Mesenchymal stem cell of adipose (primary cell): ENCODE measurements around a stretch of chr12.

DNA sequence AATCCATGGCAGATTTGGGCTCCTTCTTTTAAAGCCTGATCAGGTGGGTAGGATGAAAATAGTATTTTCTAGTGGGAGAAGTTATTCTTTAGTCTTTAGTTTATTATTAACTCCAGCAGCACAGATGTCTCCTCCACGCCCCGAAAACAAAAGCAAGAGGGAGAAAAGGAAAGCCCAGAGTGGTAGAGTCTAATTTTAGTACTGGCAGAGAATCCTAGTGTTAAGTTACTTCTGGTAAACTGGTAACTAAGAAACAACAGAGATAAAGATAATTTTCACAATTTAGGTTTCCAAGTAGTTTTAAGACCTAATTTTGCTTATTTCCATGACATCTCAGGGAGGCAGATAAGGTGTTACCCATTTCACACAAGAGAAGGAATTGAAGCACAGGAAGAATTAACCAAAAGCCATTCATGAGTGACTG lies 16.3 kb downstream of the ATP5MC2 start:
- CAGE, long polyA plus RNA: no peak

DNA sequence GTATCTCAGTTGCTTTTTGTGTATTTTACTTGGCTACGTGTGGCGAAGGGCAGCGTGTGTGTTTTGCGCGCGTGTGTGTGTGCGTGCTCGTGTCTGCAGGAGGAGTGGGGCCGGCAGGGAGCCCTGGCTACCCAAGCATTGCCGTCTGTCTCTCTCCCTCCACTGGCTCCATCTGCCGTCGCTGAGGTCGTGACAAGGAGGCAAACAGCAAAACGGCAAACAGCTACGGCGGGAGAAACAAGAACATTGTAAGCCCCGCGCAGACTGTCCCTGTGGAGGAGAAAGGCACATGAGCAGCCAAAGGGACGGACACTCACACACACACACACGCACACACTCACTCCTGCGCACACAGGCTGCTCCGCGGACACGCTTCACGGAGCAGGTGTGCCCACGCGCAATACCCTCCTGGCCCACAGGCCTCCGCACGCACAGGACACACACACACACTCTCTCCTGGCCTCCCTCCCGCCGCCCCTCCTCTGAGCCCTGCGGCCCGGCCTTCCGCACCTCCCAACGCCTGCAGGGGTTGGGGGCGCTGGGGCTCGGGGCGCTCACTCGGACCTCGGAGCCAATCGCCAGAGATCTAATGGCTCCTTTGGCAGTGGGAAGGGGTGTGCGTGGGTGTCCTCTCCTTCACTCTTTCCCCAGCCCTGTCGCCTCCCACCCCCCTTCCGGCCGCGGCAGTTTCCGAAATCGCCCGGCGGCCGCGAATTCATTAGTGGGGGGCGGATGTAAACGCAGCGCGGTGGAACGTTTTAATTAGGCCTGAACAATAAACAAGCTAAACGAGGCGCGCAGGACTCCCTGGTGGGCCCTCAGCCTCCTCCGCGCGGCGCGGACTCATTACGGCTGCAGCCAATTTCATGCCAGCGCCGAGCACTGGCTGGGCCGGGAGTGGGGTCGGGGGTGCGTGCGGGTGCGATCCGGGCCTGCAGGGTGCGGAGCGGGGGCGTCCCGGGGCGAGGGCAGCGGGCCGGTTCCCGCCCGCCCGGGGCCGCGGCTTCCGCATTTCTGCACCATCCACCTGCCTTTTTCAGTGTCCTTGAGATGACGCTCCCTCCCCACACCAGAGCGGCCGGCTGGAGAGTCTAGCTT lies 23.8 kb upstream of the CALCOCO1 start:
- CAGE, long polyA plus RNA: no peak

DNA sequence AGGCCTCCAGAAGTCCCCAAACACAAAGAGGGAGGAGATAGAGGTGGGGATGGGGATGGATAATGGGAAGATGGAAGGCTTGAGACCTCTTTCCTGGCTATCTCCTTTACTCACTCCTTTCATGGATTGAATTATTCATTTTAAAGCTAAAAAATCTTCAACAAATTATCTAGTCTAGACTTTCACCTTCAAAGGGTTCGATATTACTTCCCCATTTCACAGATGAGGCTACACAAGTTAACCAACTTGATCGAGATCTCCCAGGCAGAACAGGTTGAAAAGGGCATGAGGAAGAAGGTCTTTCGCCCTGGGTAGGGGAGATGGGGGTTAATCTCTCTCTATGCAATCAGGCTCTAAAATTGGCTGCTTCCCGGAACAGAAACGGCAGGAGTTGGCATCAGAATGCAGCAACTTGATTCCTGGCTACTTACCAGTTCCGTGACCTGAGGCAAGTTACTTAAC lies 26.8 kb upstream of the CALCOCO1 start:
- CAGE, long polyA plus RNA: no peak

- CAGE, long polyA plus RNA: no peak
Measured at GRCh38 chr12:53868376-53868888, 70.2 kb upstream of the HOXC13 start.

GRCh38 chr12:53961388-53962072 lies 6.8 kb downstream of the HOXC12 start:
- CAGE, long polyA plus RNA: no peak

DNA sequence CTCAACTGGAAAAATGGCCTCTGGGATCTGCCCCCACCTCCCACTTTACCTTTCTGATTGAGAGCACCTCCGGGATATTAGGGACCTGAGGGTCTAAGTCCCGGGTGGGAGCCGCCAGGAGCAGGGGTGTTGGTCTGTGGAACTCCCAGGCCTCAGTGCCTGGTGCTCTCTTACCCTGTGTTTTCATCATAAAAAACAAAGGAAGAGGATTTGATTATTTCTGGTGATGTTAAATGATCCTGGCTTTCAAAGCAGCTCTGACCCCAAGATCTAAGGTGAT lies 5.8 kb upstream of the HOXC11 start:
- CAGE, long polyA plus RNA: no peak

- CAGE, long polyA plus RNA: no peak
Measured at GRCh38 chr12:53967500-53967920, 5.4 kb upstream of the HOXC11 start.

DNA sequence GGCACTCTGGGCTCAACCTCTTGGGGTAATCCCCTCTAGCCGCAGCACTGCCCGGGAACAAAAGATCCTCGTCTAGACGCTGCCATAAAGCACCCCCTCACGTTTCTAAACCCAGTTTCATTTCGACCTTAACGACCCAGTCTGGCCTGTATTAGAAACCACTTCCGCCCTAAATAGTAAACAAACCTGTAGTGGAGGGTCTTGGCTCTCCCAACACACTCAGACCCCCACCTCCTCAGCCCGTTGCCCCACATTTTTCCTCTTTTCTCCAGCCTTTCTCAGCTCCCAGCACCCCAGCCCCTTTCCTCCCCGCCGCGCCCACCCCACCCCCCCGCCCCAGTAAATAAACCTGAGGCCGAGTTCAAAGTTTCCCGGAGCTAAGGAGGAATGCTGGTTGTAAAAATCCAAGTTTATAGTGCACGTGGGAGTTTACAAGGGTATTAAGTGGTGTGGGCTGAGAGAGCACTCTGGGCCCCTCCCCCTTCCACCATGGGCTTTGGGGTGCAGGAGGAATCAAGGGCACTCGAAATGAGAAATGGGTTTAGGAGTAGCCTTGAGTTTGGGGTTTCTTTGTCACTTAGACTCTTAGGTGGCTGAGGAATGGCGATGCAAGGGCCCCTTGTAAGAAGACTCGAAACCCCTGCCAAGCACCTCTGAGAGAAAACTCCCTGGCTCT lies 5.4 kb downstream of the HOXC11 start:
- CAGE, long polyA plus RNA: no peak

DNA sequence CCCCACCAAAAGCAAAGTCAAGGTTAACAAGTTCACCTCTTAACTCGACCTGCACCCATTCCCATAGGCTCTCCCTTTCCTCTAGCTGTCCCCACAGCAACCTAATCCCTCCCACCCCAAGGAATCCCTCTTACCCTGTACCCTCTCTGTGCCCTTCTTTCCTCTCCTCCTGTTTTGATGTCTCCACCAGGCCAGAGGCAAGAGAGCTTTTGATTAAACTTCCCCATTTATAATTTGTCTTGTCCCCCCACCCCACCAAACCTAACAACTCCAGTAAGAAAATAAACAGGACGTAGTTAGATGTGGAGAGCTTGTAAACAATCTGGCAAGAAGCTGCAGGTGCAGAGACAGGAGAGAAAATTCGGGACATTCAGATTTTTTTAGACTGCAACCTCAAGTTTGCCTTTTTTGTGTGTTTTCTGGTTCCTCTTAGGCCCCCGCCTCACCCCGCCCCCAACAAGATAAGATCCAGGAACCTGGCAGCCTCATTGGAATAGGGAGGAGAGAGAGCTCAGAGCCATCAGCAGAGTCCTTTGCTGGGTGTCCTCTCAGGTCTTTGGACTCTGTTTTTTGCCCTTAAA lies 2.7 kb downstream of the HOXC10 start:
- CAGE, long polyA plus RNA: no peak

GRCh38 chr12:53996741-53997710 lies 2.9 kb upstream of the HOXC9 start:
- CAGE, long polyA plus RNA: no peak

DNA sequence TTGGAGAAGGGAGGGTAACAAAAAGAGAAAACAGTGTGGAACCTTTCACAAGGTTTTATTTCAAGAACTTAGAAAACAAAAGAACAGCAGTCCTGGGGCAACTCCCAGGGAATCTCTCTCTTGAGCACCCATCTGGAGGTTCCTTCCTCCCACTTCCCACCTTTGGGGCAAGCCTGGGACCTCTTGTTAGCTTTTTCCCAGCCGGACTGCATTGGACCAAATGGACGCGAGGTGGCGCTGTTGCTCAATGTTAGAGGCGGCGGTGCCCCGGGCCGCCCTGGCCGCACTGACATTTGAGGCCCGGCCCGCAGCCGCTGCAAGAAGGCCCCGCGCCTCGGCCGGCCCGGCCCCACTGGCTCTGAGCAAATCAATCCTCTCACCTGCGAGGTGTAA lies 2.9 kb upstream of the HOXC8 start:
- CAGE, long polyA plus RNA: no peak

DNA sequence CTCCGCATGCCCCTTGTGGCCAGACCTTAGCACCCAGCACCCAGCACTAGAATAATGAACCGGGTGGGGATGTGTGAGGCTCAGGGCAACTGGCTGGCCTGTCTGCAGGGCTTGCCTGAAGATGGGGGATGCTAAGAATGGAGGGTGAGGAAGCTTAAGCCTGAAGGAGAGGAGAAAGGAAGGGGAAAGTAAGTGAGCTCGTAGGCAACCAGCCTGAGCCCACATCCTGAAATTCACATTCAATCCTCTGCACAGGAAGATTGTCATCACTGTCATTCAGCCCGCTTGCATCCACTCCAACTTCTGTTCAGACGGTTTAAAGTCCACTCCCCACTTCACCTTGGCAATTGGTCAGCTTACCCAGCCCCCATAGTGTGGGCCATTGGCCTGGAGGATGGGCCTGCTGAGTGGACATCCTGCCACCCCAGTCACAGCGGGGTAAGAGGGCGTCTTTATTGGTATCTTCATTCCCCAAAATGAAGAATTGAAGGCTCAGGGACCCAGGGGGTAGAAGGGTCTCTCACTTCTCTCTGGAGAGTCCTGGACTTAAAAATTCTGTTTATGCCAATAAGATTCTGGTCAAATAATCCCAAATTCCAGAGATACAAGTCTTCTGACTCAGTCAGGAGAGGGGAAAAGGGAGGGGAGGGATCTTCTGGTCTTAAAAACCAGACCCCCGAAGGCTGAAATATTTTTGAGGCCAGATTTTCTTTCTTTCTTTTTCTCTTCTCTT lies 4.6 kb downstream of the HOXC8 start:
- CAGE, long polyA plus RNA: no peak

- CAGE, long polyA plus RNA: no peak
Measured at GRCh38 chr12:54032470-54032770, 430 bp upstream of the HOXC5 start.

GRCh38 chr12:54080362-54080815 lies 26.8 kb downstream of the HOXC4 start:
- CAGE, long polyA plus RNA: no peak

DNA sequence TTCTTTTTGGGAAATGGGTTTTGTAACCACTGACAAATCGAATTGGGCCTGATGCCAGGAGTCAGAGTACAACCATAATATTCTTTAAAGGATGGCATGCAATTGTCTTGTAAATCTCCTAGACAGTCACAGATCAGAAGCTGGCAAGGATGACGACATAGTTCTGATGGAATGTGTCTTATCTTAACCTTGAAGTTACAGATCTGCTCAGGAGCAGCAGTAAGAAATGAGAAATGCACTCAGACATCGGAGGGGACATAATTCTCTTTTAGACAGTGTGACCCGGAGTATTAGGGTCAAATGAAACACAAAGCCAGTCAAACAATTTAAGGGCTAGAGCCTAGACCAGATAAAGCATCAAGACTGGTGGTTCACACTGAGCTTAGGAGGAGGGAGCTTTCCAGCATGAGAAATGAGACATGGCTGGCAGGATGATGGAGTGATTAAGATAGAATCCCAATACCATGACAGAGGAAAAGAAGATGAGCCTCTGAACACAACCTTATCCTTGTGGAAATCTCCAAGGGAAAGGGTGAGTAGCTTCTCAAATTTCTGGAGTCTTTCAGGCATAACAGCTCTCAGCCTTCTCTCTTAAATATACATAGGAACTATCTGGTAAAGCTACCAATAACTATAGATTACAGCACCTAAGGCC lies 17.4 kb downstream of the CBX5 start:
- CAGE, long polyA plus RNA: no peak

DNA sequence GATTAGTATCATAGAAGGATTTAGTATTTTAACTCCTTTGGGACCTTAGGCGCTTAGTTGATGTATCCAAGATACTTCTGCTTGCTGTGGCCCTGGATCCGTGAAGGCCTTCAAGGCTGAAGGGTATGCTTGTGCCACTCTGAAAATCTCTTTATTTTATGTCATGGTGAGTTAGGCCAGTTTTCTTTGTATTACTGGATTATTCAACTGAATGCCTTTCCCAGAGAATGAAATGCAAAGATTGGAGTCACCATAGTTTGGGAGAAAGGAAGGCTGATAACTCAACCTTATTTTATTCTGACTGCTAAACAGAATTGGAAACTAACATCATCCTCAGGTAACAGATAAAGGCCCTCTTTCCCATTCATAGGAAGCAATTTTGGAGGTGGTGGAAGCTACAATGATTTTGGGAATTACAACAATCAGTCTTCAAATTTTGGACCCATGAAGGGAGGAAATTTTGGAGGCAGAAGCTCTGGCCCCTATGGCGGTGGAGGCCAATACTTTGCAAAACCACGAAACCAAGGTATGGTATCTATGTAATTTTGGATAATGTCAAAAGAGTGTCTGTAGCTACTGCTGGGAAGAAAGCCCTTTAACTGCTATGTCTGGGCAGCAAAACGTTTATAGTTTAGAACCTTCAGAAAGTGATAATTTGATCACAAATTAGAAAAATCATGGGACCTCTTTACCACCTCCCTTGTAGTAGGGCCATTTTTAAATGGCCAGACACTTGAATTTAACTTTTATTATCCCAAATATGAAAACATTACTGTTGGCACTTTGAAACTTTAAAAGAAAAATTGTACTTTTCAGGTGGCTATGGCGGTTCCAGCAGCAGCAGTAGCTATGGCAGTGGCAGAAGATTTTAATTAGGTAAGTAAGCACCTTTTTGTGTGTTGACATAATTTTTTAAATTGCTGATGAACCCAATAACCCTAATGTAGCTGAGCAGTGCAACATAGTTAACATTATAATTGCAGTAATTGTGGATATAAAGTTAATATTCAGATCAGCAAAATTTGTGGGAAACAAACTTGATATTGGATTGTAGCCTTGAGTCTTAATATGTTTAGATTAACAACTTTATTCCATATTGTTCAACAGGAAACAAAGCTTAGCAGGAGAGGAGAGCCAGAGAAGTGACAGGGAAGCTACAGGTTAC lies 3.3 kb downstream of the HNRNPA1 start:
- CAGE, long polyA plus RNA: no peak

GRCh38 chr12:54286694-54287293 lies 6.3 kb downstream of the HNRNPA1 start:
- CAGE, long polyA plus RNA: no peak

DNA sequence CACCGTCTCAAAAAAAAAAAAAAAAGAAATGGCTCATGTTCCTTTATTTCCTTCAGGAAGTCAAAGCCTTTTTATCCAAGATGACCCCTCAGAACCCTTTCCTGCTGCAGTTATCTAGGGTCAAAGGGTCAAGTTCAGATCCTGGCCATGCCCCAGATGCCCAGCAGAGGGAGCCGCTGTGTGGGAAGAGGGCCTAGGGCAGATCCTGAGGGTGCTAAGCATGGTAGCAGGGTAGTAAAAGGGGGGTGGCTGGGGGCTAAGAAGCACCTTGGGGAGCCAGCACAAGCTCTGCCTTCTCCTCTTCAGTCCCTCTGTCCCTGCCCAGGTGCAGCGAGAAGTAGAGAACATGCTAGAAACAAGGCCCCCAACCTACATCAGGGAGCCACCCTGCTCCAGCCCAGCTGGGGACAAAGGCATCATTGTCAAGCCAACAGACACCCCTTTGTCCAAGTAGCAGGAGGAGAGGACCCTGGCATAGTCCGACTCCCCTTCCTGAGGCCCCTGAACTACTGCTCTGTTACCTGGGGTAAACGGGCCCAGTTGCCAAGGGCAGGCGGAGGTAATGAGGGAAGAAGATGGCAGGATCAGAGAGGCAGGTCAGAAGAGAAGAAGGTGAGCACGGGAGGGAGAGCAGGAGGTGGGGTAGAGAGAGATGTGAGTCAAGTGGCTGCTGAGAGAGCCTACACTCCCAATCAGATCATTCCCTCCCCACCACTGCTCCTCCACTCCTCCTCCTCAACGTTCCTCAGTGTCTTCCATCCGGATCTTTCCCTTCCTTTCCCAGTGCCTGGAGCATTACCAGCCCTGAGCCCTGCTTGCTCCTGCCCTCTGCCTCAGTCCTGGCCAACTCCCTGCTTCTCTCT lies 6.4 kb downstream of the NFE2 start:
- CAGE, long polyA plus RNA: no peak

DNA sequence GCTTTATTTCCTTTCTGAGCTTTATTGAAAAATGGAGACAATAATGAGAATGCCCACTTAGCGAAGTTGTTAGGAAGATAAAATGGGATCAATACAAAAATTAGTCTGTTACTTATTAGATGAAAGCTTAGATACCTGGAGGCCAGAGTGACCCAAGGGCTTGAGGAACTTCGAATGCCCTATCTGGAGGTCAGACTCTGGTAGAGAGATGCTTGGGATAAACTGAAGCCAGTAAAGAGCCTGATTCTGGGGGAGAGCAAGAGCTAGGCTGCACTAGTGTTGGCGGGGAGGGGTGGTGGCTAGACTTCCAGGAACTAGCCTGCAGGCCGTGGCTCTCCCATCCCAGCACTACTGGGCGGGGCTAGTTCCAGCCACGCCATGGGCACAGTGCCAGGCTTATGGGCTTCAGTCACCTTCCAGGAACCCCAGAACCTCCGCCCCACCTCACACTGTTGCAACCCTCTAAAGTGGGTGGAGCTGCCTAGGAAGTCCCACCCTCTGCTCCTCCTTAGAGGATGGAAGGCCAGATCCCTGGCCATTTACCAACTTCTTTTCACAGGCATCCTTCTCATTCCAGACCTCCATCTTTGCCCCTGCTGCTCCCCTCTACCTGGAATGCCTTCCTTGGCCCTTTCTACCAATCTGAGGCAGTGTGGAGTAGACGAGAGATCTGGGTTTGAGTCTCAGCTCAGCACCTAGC lies 6.2 kb upstream of the NFE2 start:
- CAGE, long polyA plus RNA: no peak

DNA sequence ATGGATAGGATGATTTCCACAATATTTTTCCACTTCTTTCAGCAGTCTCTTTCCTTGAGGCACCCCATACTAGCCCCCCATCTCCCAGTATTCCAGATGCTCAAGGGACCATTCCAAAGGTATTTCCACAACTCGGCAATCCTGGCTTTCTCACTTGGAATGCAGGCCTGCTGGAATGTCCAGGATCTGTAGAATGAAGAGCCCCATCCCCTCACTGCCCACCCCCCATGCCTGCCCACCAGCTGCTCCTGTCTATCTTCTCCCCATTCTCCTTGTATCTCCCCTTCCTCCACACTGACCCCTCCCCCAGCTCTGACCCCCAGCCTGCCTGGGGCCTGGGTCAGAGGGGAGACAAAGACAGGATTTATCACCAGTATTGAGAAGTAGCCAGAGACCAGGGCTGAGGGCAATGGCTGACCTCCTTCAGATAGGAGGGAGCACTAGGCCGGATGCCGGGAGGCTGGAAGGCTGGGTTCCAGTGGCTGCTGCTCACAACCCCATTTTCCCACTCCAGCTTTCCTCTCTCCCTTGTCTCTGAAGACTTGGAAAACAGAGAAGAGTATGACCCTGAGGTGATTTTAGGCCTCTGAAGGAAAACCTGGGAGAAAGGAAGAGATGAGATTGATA lies 8.8 kb downstream of the GPR84 start:
- CAGE, long polyA plus RNA: no peak